Mesenchymal stem cell of adipose (primary cell): ENCODE measurements around a stretch of chr1.

- CAGE, long polyA plus RNA = no peak
Observed at GRCh38 chr1:59733361-59734021, 81.3 kb upstream of the HOOK1 start.

DNA sequence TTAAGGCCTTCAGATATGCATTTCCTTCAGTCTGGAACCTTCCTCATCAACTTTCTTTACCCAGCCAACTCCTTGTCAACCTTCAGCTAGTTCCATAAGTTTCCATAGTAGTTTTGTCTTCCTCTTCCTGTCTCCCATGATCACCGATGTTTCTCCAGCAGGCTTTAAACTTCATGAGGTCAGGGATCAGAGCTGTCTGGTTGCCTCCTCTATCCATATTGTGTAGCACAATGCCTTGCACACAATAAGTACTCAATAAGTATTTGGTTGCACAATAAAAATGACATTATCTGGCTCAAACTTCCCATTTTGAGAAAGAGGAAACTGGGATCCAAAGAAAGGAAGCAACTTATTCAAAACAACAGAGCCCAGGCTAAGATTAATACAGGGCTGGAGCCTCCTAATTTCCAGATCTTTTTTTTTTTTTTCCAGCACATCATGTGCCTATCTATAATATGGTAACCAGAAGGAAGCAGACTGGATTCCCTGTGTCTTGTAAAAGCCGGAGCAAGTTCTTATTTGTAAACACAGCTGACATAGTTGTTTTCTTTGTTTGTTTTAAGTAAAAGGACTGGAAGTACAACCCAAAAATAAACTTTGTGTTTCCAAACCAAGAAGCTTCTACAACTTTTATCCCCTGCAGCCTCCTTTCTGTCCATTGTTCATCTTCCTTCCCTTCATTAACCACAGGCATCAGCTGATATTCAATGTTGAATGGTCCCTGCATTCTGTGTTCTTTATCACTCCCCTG is 71.4 kb upstream of the HOOK1 start:
- CAGE, long polyA plus RNA = no peak

GRCh38 chr1:59815767-59816382 is 1.1 kb downstream of the HOOK1 start:
- CAGE, long polyA plus RNA = no peak

GRCh38 chr1:60867700-60868153 is 214.6 kb upstream of the NFIA start:
- CAGE, long polyA plus RNA = no peak

- CAGE, long polyA plus RNA = no peak
Observed at GRCh38 chr1:61049658-61050955, 32.3 kb upstream of the NFIA start.

DNA sequence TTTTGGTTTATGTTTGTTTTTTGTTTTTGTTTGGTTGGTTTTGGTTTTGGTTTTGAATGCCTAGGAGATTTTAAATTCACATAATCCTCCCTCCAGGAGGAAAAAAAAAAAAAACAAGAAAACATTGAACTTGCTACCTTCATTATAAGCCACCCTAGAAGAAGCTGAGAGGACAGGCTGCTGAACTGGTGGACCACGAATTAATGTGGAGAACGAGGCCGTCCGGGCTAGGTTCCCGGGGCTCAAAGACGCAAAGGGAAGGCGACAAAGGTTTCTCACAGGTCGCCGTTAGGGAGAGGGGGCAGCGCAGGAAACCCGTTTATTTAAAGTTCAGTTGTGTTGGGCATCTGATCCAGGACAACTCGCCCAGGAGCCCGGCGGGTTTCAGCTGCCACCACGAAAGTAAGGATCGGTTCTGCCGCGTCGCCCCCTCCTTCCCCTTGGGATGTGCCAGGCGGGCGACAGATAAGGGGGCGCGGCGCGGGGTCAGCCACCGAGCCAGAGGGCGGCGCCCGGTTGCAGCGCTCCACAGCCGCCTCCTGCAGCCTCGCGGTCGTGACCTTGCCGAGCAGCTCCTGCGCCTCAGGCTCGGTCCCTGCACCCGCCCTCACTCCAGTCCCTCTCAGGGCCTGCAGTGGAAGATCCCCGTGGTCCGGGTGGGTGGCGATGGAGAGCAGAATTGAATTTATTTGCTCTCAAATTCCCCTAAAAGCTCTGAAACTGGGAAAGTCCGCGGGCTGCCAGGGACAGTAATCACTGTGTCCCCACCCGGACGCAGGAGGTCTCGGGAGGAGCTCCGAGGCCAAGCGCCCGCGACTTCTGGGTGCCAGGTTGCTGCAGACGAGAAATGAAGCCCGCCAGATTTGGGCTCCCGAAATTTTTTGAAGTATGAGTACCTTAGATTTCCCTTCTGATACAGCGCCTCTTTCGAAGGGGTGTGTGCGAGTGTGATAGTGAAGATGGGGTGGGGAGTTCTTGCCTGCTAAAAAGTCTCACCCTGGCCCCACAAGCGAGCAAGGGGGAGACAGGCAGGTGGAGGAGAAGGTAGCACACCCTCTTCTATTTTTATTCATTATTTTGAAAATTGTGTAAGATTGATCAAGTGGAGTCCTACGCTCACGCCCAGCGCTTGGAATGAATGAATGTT is 28.5 kb upstream of the NFIA start:
- CAGE, long polyA plus RNA = no peak

DNA sequence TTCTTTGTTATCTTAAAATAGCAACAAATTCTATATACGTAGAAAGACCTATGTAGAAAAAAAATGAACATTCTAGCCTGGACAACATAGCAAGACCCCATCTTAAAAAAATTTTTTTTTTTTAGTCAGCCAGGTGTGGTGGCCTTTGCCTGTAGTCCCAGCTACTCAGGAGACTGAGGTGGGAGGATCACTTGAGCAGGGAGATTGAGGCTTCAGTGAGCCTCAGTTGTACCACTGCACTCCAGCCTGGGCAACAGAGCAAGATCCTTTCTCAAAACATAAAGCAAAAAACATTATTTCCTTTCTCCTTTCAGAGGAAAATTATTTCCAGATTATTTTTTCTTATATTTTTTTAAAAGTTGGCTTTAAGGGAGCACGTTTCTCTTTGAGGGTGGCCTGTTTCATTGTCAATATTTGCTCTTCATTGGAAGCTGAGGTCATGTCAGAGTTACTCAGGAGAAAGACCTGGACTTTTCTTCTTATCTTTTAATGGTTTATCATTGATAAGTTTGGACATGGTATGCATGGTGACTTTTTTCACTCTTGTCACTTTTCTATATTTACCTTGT is 31.9 kb downstream of the NFIA start:
- CAGE, long polyA plus RNA = no peak

GRCh38 chr1:61170087-61170608 is 87.8 kb downstream of the NFIA start:
- CAGE, long polyA plus RNA = no peak

- CAGE, long polyA plus RNA = no peak
Observed at GRCh38 chr1:61173769-61174186, 91.4 kb downstream of the NFIA start.

GRCh38 chr1:61337837-61339009 is 255.9 kb downstream of the NFIA start:
- CAGE, long polyA plus RNA = no peak

GRCh38 chr1:61407386-61407941 is 317.5 kb downstream of the TM2D1 start:
- CAGE, long polyA plus RNA = no peak

GRCh38 chr1:61444163-61444786 is 280.7 kb downstream of the TM2D1 start:
- CAGE, long polyA plus RNA = no peak

DNA sequence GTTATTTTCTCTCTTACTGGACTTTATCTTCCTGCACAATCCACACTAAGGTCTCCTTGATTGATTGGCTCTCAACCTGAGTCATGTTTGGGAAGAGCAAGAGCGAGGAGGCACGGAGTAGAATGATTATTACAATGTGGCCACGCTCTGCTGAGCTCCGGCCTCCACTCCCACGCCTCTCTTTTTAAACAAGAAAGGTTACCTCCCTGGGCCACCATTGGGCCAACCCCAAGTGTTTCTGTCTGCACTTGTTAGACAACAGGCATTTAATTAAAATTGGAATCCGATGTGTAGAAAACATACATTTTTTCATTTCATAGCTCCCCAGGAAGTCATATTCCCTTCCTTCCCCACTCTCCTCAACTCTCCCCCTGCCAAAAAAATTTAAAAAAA is 278.2 kb downstream of the TM2D1 start:
- CAGE, long polyA plus RNA = no peak

GRCh38 chr1:61461756-61462400 is 263.1 kb downstream of the TM2D1 start:
- CAGE, long polyA plus RNA = no peak

DNA sequence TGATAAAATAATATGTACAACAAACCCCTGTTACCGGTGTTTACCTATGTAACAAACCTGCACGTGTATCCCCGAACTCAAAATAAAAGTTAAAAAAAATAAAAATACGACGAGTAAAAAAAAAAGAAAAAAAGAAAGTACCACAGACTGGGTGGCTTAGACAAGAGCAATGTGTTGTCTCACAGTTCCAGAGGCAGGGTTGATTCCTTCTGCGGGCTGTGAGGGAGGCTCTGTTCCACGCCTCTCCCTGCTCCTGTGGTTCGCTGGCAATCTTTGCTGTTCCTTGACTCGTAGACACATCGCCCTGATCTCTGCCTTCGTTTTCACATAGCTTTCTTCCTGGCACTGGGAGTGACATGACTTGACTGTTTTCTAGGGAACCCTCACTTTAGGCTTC is 133.7 kb downstream of the TM2D1 start:
- CAGE, long polyA plus RNA = no peak

GRCh38 chr1:61591642-61592295 is 133.2 kb downstream of the TM2D1 start:
- CAGE, long polyA plus RNA = no peak

DNA sequence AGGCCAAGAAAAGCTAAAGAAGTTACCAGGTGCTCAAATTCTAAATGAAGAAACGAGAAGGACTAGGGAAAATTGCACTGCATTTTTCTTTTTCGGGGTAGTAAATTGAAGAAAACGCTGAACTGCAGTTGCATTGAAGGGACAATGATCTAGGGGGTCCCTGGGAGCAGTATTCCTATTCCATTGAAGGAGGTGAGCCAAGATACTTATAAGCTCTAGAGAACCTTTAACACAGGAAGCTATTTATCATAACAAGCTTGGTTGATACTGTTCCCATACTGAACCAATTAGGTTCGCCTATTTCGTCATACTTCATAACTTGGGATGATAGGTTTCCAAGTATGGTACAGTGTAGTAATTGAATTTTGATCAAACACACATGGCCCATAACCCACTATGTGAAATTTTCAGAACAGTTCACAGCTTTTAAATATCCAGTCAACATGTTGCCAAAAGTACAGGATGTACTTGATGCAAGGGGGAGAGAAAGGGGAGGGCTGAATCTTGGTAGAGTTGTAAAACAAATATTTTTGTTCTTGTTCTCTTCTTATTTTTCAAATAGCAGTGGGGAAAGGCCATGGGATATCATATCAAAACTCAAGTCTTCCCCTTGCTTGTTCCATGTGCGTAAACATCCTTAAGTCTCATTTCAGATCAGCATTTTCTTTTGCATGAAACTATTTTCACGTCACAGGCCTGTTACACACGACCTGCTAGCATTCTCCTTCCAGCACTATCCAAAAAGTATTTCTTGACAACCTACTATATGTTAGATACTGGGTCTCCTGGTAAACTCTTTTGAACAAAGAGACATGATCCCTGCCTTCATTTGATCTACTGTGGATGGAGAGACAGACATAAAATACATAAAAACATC is 86.6 kb downstream of the TM2D1 start:
- CAGE, long polyA plus RNA = no peak

- CAGE, long polyA plus RNA = no peak
Observed at GRCh38 chr1:62612744-62613048, 15.4 kb downstream of the ANGPTL3 start.

GRCh38 chr1:62689367-62689857 is 1.2 kb upstream of the DOCK7 start:
- CAGE, long polyA plus RNA = no peak

GRCh38 chr1:62800813-62801138 is 16.8 kb downstream of the ATG4C start:
- CAGE, long polyA plus RNA = no peak